Tibial nerve (tissue), 3 donors: ENCODE results near the gene GART.

DNA sequence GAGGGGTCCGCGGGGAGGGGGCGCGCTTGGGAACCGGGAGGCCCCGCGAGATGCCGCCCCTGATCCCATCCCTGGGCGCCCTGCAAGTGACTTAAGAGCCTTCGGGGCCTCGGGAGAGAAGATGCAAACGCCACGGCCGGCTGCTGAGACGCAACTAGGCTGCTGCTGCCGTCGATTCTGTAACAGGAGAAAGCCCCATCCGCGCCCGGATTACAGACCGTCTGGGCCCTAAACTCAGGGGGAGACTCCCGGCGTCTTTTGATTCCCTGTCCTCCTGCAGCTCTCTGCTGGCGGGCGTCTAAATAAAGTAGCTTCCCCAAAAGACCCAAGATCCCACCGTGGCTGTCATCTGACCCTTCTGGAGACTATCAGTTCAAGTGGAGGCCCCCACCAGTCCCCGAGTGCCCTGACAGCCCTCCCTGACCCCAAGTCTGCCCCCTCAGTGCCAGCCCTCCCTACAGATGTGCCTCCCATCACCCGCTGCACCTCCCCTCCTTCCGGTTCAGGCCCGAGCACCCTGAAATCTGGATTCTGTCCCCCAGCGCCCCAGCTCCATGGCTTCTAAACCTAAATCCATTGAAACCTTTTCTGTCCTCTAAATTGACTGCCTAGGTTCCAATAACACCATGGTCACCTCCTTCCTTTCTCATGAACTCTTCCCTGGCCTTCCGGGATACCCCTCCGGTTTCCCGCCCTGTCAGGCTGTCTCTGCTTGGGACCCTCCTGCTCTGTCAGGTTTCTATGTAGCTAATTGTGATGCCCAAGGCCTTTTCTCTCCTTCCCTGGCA lies 544 bp downstream of the IL10RB start:
- PRO-cap: unidirectional peak, plus-strand start at position 94 of the sequence
- RAMPAGE, long total RNA, 3 experiments: no peak in any of the 3 experiments

DNA sequence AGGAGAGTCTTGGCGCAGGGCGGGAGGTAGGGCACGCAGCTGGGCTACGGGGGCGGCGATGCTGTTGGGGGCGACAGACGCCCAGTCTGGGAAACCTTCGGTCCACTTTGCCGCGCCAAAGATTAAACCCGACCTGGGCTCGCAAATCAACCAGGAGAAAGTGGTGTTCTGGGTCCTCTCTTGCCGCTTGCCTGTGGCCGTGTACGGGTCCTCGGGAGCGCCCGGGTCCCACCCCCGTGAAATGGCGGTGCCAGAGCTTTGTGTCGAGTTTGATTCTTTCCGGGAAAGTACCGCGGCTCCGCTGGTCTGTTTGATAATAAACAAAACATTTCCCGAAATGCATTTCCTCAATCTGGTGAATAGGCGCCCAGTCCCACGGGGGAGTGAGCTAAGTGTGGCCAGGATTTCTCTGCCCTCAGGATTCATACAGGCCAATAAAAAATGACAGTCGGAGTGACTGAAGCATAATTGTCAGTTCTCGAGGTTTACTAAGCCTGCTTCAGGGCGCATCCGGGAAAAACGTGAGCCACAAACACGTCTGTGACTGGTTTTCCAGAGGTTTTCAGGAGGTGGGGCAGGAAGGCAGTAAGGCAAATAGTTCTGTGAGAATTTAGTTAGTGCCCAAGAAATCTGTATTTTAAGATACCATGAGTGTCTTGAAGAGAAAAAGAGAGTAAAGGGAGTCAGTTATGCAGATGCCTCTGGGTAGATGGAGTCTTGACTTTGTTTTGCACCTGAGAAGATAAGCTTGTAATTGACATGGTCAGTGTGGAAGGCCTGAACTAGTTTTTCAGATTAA lies 574 bp downstream of the IFNAR1 start:
- PRO-cap: bidirectional peak, plus-strand start at position 370 of the sequence, minus-strand start at position 289 of the sequence
- RAMPAGE, long total RNA, 3 experiments: no peak in any of the 3 experiments

GRCh38 chr21:33403180-33403351 lies 147 bp upstream of the IFNGR2 start:
- PRO-cap: bidirectional peak, plus-strand start at chr21:33403455, minus-strand start at chr21:33403300
- RAMPAGE, long total RNA, 3 experiments: no peak in any of the 3 experiments

GRCh38 chr21:33412856-33413613 lies 9.8 kb downstream of the IFNGR2 start:
- PRO-cap: no peak
- RAMPAGE, long total RNA, 3 experiments: no peak in any of the 3 experiments

DNA sequence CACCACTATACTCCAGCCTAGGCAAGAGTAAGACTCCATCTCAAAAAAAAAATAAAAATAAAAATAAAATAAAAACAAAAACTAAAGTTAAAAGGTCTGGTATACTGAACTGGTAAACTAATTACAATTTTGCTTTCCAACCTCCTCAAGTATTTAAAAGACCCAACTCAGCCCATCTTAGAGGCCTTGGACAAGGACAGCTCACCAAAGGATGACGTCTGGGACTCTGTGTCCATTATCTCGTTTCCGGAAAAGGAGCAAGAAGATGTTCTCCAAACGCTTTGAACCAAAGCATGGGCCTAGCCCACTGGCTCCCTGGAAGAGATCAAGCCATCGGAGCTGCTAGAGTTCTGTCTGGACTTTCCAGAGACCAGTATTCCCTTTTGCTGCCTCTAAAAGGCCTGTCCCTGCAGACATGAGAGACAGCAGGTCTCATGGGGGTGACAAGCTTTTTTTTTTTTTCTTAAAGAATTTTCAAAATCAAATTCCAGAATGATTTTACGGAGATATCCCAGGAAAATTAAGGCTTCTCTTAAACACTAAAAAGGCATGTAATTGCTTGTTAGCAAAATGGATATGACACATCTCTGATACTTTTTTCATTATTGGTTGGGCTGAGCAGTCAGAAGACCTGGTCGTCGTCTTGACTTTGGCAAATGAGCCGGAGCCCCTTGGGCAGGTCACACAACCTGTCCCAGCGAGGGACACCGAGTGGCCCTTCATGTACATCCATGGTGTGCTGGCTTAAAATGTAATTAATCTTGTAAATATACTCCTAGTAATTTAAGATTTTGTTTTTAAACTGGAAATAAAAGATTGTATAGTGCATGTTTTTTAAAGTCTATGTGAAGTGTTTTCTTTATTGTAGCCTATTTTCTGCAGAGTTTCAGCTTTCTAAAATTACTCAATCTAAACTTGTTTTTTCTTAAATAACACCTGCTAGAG lies 33.7 kb downstream of the IFNGR2 start:
- PRO-cap: no peak
- RAMPAGE, long total RNA, 3 experiments: no peak in any of the 3 experiments

- PRO-cap: bidirectional peak, plus-strand start at chr21:33542206, minus-strand start at chr21:33542112; bidirectional peak, plus-strand start at chr21:33543068, minus-strand start at chr21:33542892
- RAMPAGE, long total RNA, 3 experiments: start-site peak on the minus strand in 3 of 3 experiments, at chr21:33542082-33542112 at its widest, 100 to 170 reads per replicate
Observed at GRCh38 chr21:33541954-33542981, at the start of gene GART. Gene GART, minus strand, starts transcription at chr21:33542117.

GRCh38 chr21:33549330-33550399 lies 6.8 kb downstream of the SON start:
- PRO-cap: no peak
- RAMPAGE, long total RNA, 3 experiments: no peak in any of the 3 experiments

DNA sequence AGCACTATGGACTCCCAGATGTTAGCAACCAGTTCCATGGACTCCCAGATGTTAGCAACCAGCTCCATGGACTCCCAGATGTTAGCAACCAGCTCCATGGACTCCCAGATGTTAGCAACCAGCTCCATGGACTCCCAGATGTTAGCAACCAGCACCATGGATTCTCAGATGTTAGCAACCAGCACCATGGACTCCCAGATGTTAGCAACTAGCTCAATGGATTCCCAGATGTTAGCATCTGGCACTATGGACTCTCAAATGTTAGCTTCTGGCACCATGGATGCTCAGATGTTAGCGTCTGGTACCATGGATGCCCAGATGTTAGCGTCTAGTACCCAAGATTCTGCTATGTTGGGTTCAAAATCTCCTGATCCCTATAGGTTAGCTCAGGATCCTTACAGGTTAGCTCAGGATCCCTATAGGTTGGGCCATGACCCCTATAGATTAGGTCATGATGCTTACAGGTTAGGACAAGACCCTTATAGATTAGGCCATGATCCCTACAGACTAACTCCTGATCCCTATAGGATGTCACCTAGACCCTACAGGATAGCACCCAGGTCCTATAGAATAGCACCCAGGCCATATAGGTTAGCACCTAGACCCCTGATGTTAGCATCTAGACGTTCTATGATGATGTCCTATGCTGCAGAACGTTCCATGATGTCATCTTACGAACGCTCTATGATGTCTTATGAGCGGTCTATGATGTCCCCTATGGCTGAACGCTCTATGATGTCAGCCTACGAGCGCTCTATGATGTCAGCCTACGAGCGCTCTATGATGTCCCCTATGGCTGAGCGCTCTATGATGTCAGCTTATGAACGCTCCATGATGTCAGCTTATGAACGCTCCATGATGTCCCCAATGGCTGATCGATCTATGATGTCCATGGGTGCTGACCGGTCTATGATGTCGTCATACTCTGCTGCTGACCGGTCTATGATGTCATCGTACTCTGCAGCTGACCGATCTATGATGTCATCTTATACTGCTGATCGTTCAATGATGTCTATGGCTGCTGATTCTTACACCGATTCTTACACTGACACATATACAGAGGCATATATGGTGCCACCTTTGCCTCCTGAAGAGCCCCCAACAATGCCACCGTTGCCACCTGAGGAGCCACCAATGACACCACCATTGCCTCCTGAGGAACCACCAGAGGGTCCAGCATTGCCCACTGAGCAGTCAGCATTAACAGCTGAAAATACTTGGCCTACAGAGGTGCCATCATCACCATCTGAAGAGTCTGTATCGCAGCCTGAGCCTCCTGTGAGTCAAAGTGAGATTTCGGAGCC lies 9.2 kb downstream of the SON start:
- PRO-cap: no peak
- RAMPAGE, long total RNA, 3 experiments: no peak in any of the 3 experiments

- PRO-cap: unidirectional peak, minus-strand start at chr21:33643506
- RAMPAGE, long total RNA, 3 experiments: no peak in any of the 3 experiments
Observed at GRCh38 chr21:33643095-33644142, 1.1 kb downstream of the ITSN1 start.

DNA sequence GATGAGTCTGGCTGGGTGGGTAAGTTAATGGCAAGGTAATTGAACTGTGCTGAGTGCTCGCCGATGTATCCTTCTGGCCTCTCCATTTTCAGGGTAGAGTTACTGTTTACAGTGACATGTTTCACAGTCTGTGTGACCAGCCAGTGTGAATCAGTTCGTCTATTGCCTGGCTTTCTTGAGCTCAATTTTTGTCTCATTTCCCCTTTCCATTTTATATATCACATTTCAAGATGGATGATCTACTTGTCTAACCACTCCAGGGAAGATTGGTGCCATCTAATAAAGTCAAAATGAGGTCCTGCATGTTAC lies 44.1 kb downstream of the ITSN1 start:
- PRO-cap: no peak
- RAMPAGE, long total RNA, 3 experiments: no peak in any of the 3 experiments

DNA sequence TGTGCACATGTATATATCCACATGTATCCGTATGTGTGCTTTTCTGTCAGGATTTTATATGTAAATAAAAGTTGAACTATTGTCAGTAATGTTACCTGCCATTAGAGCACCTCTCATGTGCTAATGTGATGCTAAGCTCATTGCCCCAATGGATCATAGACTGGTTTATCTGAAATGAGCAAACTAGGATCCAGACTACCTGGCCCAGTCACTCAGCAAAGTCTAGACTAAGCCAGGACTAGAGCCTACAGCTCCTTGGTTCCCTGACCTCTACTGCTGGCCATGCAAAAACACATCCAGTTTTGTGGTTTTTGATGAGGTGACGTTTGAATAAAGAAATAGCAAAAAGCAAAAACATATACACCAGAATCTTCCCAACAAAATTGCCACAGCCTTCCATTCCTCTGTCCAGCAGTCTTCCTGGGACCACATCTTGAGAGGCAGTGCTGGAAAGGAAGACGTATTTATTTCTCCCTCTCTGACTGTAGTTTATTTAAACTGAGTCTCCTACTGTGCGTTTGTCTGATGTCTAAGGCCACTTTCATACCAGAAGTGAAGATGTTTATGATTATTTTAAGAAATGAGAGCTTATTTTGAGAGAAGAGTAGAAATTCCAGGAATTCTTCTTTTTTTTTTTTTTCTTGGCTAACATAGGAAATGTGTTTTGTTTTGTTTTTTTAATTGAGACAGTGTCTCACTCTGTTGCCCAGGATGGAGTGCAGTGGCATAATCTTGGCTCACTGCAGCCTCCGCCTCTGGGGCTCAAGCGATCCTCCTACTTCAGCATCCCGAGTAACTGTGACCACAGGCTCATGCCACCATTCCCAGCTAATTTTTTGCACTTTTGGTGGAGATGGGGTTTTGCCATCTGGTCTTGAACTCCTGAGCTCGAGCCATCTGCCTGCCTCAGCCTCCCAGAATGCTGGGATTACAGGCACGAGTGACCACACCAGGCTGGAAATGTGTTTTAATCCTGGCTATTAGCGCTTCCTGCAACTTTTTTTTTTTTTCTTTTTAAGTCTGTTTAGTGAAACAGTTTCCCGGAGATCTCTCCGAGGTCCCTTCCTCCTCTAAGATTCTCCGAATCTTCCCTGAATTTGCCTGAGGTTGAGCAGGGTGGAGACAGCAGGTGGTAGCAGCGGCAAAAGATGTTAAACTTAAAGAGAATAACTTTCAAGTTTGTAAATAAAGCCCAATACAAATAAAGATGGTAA lies 118.5 kb downstream of the ITSN1 start:
- PRO-cap: no peak
- RAMPAGE, long total RNA, 3 experiments: no peak in any of the 3 experiments

GRCh38 chr21:33811533-33811800 lies 104.1 kb downstream of the ATP5PO start:
- PRO-cap: no peak
- RAMPAGE, long total RNA, 3 experiments: no peak in any of the 3 experiments

GRCh38 chr21:33894752-33895178 lies 20.8 kb downstream of the ATP5PO start:
- PRO-cap: no peak
- RAMPAGE, long total RNA, 3 experiments: no peak in any of the 3 experiments

- PRO-cap: unidirectional peak, plus-strand start at chr21:33932058
- RAMPAGE, long total RNA, 3 experiments: start-site peak on the plus strand in 1 of 3 experiments, at chr21:33931376-33931711 at its widest, 7 reads per replicate
Observed at GRCh38 chr21:33931314-33932224, 16.0 kb upstream of the ATP5PO start.

DNA sequence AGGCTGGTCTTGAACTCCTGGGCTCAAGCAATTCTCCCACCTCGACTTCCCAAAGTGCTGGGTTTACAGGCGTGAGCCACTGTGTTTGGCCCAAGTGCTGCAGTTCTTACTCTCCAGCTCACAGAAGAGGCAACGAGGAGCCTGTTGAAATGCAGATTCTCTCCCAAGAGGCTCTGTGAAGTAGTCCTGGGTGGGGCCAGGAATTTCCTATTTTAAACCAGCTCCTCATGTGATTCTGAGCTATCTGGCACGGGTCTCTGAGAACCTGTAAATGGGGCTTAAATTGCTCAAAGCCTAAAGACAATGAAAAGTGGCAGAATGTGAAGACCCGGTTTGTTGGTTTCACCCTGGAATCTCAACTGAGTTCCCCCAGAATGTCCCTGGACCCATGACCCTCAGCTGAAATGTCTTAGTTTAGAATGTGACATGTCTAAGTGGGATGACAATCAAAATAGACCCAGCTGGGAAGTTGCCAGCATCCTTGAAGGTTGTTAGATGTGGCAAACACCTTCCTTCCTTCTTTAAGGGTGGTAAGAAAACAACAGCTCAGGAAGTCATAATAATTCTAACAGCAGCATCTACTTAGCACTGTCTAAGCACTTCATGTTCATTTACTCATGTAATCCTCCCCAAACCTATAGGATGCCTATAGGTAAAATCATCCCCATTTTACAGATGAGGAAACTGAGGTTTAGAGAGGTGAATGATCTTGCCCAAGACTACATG lies 20.8 kb upstream of the ATP5PO start:
- PRO-cap: no peak
- RAMPAGE, long total RNA, 3 experiments: no peak in any of the 3 experiments

- PRO-cap: no peak
- RAMPAGE, long total RNA, 3 experiments: no peak in any of the 3 experiments
Observed at GRCh38 chr21:34029909-34030660, 43.3 kb upstream of the MRPS6 start.

- PRO-cap: no peak
- RAMPAGE, long total RNA, 3 experiments: no peak in any of the 3 experiments
Observed at GRCh38 chr21:34200856-34201796, 127.7 kb downstream of the MRPS6 start.

DNA sequence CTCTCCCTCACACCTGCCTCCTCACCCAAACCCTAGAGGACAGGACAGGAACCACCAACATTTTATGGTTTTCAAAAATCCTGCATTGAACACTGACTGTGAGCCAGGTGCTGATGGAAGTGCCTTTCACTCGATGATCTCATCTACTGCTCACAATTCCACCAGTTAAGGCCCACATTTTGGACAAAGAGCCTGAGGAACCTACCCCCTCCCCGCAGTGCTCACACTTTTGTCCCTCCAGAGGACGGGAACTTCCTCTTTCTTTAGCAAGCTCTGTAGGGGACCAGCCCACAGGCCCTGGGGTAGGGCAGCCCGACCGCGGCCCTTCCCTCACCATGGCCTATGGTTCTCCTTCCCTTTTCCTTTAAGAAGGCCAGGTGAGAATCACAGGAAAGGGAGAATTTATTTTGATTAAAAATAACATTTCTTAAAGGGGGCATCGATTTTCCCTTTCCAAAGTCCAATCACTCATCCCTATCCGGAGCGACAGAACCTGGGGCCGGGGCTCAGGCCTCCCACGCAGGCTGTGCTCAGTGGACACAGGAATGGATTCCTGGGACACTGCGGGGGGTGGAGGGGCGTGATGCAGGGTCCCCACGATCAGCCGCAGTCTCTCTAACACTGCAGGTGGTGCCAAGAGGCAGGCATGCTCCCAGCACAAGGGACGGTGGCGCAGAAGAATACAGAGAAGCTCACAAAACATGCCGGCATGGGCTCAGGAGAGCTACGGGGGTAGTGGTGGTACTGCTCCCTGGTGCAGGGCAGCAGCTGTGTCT lies 8.9 kb upstream of the KCNE1 start:
- PRO-cap: no peak
- RAMPAGE, long total RNA, 3 experiments: no peak in any of the 3 experiments

- PRO-cap: no peak
- RAMPAGE, long total RNA, 3 experiments: no peak in any of the 3 experiments
Observed at GRCh38 chr21:34527796-34528562, 16.0 kb upstream of the KCNE1 start.

GRCh38 chr21:34580069-34580425 lies 34.9 kb downstream of the RCAN1 start:
- PRO-cap: no peak
- RAMPAGE, long total RNA, 3 experiments: no peak in any of the 3 experiments